Skin of body (tissue), 2 donors: Measurements from ENCODE around the genes CRACDL and LYG1.

DNA sequence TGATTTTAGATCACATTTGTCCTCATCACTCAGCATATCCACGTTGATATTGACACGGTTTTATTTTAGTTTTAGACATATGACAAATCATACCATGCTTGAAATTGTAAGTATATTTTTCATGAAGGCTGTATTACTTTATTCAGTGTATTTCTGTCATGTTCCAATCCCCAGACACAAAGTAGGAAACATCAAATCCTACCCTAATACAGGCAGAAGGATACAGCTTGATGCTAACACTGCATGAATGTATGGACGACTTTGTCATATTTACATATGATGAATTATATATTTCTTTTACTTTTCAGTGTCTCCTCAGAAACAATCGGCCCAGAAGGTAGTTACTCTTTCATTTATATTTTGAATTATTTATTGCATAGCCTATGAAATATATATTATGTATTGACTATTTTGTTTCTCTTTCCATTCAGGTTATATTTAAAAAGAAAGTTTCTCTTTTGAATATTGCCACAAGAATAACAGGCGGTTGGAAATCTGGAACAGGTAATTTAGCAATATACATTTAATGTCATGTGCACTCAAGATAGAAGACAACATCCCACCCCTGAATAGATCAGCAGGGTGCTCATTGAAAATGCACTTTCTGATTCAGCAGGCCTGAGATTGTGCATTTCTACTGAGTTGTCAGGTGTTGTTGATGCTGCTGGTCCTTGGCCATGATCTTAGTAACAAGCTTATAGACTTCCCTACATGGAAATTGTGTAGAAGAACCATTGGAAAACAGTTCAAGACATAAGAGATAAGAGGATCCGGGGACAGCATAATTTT lies 104.1 kb downstream of the ANKRD36 start:
- RAMPAGE, long total RNA, result no peak

GRCh38 chr2:97651939-97652235 lies 6.0 kb downstream of the COX5B start:
- RAMPAGE, long total RNA, result no peak

DNA sequence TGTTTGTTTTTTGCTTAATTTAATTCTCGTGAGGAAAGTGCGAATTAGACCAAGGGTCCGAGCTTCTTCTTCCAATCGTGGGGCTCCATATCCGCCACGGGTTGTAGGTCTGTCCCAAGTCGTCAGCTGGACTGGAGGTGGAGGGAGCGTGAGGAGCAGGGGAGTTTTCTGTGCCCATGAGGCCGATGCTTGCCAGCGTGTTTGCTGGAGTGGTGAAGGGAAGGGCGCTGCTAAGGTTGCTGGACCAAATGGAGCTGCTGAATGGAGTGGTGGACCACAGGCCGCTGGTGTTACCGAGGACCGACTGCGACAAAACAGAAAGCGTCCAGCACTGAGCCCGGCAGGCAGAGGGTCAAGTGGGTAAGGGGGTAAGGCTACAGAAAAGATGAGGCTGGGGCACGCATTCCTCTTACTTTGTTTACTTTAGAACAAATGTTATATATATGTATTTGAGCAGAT lies 43.7 kb downstream of the ZAP70 start:
- RAMPAGE, long total RNA, result no peak

- RAMPAGE, long total RNA, result no peak
Measured at GRCh38 chr2:97781843-97782175, 68.4 kb downstream of the ZAP70 start.

DNA sequence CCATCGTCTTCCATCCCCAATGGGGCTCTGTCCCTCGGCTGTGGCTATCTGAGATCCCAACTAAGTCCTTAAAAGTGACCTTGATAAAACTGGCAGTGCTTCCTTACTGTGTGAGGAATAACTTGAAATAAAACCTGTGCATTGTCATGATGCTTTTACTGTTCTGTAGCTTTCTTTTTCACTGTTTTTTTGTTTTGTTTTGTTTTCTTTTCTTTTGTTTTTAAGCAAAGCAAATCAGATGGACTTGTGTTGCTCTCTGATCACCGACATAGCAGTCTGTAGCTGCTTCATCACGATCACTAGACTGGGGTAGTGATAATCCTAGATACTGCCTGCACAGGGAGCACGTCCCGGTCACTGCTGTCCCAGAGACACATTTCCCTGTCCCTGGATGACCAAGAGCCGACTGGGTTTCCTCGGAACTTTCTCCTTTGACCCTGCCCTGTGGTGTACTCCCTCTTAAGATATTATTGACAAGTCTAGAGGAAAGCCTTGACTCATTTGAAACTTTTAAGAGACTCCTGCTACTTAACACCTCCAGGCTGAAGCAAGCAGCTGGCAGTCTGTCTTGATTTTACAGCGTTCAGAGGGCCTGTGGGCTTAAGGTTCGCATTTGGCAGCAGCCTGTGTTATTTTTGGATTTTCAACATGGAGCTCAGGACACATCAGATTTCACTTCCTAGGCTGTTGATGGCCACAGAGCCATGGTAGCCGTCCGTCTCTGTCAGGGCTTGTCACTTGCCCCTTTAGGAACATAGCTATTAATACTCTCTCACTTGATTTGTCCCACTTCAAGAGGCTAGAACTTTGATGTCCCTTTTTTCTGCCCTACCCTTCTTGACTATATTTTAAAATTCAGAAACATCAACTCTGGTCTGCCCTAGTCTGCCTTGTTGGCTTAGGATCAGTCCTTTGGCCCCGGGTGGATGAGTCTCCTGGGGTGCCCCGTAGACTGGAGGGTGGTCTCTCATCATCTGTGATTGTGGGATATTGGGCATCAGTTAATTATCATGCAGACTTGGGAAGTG lies 73.5 kb downstream of the VWA3B start:
- RAMPAGE, long total RNA, result no peak

DNA sequence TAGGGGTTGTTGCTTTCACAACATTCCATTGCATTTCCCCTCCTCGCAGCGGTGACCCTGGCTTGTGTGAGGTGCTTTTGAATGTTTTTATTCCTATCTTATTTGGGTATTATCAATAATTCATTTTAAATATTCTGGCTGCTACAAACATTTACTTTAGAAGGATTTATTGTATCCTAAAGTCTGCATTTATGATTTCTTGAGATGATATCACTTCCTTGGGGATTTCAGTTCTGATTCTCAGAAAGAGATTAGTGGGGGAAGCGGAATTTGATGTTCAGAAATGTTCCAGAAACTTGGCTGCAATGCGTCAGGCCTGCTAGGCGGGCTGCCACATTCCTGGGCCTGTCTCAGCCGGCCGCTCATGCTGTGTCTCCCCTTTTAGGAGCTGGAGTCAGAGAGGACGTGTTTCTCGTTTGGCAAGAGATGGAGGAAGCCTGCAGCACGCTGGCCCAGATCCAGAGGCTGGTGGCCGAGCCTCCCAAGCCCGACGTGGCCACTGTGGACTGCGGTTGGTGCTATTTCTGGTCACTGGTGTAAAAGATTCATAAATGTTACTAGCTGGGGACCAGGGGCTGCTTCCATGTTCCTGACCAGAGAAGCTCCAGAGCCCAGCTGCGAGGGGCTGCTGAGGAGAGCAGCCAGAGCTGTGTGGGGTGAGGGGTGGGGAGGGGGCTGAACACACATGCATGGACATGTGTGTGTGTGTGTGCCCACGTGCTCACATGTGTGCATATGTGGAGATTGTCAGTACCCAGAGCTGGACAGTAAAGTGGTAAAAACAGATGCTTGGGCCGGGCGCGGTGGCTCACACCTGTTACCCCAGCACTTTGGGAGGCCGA lies 75.7 kb downstream of the VWA3B start:
- RAMPAGE, long total RNA, result no peak

- RAMPAGE, long total RNA, result no peak
Measured at GRCh38 chr2:98467043-98467287, 22.3 kb downstream of the INPP4A start.

- RAMPAGE, long total RNA, result no peak
Measured at GRCh38 chr2:98538712-98539997, 69.2 kb downstream of the COA5 start.

DNA sequence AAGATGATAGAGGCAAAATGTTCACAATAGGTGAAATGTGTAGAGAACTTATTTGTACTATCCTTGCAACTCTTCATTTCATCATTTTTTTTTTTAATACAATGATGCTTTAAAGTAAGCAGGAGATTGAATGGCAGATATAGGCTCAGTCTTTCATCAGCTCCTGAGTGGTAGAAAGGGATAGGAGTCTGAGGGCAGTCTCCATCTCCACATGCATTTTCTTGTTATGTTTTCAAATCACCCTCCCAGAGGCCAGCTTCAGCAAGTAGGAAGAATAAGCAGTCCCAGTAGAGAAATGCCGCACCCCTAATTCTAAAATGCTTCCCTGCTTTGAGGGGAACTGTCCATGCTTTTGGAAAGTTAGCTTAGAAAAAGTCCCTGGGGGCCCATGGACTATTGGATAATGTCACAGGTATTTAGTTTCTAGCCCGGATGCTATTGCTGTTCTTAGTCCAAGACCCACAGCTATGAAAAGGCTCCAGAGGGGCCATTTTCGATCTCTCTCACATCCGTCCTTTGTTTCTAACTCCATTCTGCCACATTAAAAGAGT lies 47.4 kb downstream of the MGAT4A start:
- RAMPAGE, long total RNA, result no peak

GRCh38 chr2:98775181-98775703 lies 44.3 kb upstream of the MGAT4A start:
- RAMPAGE, long total RNA, result no peak

- RAMPAGE, long total RNA, result no peak
Measured at GRCh38 chr2:98935729-98936884, at the start of gene CRACDL. Gene CRACDL, minus strand, starts transcription at chr2:98936225.

GRCh38 chr2:99154073-99154458 lies 676 bp downstream of the TSGA10 start:
- RAMPAGE, long total RNA, result no peak

GRCh38 chr2:99301001-99301513 lies at the start of gene LYG1:
Gene LYG1, minus strand, starts transcription at chr2:99301197.
- RAMPAGE, long total RNA, result no peak

DNA sequence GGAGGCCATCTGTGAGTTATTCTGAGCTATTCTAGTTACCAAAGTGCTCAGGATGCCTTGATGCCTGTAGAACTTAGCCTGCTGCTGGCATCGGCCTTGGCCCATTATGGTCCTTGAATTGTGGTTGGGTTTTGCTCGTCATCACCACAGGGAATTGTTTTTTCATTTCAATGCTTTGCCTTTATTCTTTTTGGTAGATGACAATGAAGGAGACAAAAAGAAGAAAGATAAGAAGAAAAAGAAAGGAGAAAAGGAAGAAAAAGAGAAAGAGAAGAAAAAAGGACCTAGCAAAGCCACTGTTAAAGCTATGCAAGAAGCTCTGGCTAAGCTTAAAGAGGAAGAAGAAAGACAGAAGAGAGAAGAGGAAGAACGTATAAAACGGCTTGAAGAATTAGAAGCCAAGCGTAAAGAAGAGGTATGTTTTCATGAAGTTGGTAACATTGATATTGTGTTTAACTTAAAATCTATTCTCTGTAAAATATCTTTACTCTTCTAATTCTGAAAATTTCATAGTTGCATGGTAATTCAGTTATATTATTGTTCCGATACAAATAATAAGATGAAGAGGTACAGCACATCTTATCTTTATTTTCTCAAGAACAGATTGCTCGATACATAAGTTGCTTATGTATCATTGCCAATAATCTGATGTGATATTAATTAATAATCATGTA lies 26.4 kb downstream of the EIF5B start:
- RAMPAGE, long total RNA, result no peak

GRCh38 chr2:99376257-99376759 lies 39.1 kb downstream of the EIF5B start:
- RAMPAGE, long total RNA, result no peak

GRCh38 chr2:99403317-99404063 lies 66.3 kb downstream of the EIF5B start:
- RAMPAGE, long total RNA, result no peak

GRCh38 chr2:99756747-99757427 lies 267.1 kb upstream of the REV1 start:
- RAMPAGE, long total RNA, result no peak

DNA sequence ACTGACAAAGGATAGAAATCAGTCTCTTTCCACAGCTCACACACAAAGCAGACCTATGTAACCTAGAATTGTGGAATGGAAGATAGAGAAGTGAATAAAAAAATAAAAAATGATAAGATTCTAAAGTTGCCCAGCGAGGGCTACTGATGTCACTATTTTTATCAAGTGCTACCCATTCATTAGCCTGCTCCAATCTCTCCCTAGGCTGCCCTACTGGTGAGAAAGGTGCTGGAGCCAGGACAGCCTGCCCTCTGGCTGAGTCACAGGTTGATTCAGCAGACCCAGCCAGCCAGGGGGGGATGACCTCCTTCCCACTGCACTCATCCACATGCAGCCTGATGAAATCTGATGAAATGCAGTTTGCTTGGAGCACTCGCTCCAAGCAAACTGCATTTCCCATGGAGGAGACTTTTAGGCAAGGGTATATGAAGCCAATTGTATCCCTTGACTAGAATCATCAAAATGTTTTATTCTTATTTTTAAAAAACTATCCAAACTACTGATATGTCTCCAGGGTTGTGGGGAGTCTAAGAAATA lies 128.6 kb downstream of the AFF3 start:
- RAMPAGE, long total RNA, result no peak

- RAMPAGE, long total RNA, result no peak
Measured at GRCh38 chr2:100107977-100108523, 34.3 kb downstream of the AFF3 start.

DNA sequence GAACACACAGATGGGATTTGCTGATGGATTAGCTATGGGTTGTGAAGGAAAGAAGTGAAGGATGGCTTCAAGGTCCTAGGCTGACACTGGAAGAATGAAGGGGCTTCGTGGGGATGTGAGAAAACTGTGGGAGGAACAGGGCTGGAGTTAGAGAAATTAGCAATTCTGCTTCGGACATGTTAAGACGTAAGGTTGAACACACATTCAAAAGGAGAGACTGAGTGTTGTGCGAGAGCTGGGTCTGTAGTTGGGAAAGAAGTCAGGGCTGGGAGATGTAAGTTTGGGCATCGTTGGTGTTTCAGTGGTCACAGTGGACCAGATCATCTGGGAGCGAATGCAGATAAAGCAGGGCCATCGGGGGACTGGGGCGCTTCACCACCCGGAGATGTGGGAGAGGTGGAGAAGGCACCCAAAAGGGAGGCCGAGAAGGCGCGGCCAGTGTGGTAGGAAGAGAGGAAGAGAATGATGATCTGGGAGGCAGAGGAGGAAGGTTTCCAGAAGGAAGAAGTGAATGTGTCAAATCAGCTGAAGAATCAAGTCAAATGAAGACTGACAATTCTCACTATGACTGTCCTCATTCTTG lies 6.4 kb downstream of the AFF3 start:
- RAMPAGE, long total RNA, result no peak